ENCODE results near the gene GPD2.

GRCh38 chr2:153509215-153509521 lies 30.6 kb upstream of the RPRM start:
- RRBS, result no CpG with 5 or more reads among the region's 11 CpGs

- RRBS, result 3% methylated on average over 17 of the region's 50 CpGs
Observed at GRCh38 chr2:154697833-154698465, 546 bp upstream of the KCNJ3 start.

- RRBS, result no CpG with 5 or more reads among the region's 7 CpGs
Observed at GRCh38 chr2:154709493-154709948, 11.0 kb downstream of the KCNJ3 start.

DNA sequence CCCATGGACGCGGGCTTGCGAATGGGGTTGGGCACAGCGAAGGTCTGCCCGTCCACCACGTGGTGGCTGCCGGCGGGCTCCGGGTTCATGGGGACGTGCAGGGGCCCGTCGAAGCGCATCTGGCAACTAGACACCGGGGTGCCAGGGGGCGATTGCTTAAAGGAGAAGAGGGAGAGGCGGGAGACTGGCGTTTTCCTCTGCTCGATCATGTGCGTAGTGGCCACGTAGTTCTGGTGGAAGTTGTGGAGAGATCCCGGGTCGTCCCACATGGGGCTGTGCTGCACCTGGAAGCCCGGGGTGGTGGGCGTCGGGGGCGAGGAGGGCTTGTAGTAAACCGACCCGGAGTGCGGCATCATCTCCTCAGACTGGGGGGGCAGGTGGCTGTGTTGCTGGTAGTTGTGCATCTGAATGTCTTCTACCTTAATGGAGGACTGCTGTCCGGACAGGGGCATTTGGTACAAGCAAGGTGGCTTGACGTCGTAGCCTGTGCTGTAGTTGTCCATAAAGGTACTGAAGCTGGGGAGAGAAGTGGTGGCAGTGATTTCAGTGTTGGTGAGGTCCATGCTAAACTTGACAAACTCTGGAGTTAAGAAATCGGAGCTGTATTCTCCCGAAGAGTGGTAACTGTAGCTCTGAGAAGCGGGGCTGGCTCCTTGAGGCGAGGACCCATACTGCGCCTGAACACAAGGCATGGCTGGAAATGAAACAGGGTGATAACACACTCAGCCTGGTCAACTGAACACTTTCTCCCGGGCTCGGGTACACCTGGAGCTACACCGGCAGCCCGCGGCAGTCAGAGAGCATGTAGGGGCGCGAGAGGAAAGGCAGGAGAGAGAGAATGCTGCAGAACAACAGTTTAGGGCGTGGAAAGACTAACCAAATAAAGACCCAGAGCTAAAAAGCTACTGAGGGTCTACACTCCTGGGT lies 2.8 kb downstream of the NR4A2 start:
- RRBS, result 9% methylated on average over 23 of the region's 45 CpGs

GRCh38 chr2:156333446-156333740 lies 872 bp upstream of the NR4A2 start:
- RRBS, result no CpG with 5 or more reads among the region's 15 CpGs

DNA sequence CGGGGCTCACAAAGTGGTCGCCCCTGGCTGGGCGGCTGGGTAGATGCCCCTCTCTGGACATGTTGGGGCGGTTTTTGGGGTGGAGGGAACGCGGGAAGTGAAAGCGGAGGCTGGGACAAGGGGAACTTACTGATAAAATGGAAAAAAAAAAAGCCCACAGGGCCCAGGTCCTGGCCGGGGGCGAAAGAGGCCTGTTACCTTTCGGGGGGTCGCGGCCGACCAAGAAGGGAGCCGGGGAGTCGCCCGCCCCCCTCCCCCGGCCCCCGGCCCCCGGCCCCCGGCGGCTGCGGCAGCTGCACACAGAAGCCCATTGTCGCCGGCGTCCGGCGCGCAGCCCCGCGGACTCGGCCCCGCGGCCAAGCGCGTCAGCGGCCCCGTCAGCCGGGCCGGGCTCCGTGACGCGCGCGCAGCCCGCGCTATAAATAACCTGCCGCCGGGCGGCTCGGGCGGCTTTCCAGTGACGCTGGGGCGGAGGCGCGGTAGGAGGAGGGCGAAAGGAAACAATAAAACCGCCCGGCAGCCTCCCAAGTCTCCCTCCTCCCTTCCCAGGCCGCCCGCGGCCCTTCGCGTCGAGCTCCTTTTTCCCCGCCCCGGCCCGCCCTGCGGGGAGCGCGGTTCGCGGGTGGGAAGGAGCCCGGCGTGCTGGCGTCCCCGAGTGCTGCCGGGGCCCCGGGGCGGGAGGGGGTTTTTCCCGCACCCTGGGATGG lies 9.7 kb upstream of the NR4A2 start:
- RRBS, result 1% methylated on average over 52 of the region's 80 CpGs

GRCh38 chr2:156343248-156343885 lies 10.8 kb upstream of the NR4A2 start:
- RRBS, result no CpG with 5 or more reads among the region's 3 CpGs

DNA sequence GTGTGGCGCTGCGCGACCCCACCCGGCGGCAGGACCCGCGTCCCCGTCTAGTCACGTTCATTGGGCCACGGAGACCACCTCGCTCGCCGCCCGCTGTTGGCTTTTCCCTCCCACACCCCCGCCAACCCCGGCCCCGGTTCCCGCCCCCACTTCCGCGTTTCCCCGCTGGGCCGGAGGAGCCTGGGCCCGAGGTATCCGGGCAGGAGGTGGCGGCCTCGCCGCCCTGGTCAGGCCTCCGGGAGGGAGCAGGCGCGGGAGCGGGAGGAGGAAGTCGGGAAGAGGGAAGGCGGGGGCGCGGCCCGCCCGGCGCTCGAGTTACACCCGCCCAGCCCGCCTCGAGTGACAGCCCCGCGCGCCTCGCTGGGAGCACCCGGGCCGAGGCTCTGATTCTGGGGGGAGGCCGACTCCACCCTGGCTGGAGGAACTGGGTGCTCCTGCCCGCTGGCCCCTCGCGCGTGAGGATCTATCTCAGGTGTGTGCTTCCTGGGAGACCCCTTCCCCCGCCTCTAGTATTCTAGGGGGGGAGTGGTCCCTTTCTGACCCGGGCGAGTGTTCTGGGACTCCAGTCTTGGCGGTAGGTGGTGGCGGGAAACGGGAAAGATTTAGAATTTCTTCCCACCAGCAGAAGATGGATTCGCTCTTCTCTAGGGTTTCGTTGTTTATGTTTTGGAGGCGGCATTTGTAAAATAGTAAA lies at the start of gene GPD2:
GPD2 (plus strand) TSS at position 338 of the 694 bp plus-strand sequence.
- RRBS, result 2% methylated on average over 30 of the region's 62 CpGs

DNA sequence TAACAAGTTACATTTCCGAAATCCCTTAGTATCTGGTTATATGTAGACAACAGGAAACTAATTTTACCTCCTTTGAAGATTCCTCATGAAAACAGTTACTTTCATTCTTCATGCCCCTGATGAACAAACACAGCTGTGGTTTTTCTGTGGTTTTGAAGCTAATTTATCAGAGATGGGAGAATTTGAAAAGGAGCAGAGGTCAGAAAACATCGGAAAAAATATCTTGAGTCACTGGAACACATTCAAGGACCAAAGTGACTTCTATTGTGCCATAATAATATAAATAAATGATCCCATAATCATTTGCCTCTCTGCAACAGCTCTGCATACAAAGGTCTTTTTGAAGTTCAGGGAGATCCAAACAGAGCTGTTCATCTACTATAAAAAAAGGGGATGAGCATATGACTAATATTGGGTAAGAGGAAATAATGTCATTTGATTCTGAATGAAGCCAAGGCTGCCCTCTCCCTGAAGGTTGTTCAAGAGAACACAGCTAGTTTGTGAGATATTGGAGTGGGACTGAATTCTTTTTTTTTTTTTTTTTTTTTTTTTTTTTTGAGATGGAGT lies 201.3 kb upstream of the GALNT5 start:
- RRBS, result no CpG with 5 or more reads among the region's 2 CpGs

DNA sequence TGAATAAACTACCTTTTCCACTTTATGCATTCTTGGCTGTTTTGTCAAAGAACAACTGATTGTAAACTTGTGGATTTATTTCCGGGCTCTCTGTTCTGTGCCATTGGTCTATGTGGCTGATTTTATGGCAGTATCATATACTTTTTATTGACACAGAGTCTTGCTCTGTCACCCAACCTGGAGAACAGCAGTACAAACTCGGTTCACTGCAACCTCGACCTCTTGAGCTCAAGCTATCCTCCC lies 6.7 kb upstream of the GALNT5 start:
- RRBS, result no CpG with 5 or more reads among the region's 3 CpGs

DNA sequence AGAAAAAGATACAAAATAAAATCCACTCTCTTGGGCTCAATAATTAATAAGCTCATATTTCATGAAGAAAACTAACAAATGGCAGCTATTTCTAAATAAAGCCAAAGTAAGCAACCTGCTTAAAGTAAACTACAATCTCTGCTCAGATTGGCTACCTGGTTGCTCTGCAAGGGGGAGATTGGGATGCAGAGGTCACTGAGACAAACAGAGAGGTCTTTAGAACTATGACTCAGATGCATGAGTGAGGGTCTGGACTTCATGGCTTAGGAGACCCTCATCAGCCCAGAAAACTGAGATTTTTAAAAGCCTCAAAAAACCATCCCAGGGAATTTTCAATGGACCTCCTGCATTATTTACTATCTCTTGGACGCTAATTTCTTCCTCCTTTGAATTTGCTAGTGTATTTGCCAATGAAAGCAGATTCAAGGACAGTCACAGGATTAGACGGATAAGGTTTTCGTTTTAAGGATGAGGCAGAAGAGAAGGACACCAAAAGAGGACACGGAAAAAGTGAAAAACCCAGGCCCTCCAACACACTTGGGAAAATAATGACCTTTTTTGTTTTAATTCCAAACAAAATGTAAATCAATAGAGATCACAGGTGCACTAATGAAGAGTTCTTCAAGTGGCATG lies 17.3 kb downstream of the CYTIP start:
- RRBS, result no CpG with 5 or more reads among the region's 4 CpGs

- RRBS, result no CpG with 5 or more reads among the region's 1 CpG
Observed at GRCh38 chr2:157433298-157433709, 10.6 kb downstream of the CYTIP start.

DNA sequence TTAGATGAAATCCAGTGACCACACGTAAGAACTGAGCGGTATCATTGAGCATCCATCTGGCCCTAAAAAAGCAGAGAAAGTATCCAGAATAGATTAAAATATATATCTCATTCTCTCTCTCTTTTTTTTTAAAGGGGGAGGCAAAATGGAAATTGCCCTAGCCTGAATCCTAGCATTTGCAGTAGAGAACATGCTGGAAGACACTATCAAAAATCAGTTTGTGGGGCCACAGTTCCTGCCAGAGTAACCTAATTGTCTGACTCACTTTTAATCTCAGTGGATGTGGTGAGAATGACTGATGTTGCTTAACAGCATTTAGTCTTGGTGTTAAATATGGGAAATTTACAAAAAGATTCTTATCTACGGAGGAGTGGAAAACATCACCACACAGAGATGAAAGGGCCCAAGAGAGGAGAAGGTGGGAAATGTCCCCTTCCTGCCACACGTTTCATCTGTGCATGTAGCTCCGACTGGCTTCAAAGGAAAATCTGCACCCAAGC lies 20.3 kb upstream of the CYTIP start:
- RRBS, result no CpG with 5 or more reads among the region's 5 CpGs

GRCh38 chr2:157473342-157474059 lies 29.6 kb upstream of the CYTIP start:
- RRBS, result no CpG with 5 or more reads among the region's 1 CpG

- RRBS, result no CpG with 5 or more reads among the region's 17 CpGs
Observed at GRCh38 chr2:157627648-157628292, 894 bp downstream of the ACVR1C start.

- RRBS, result no CpG with 5 or more reads among the region's 6 CpGs
Observed at GRCh38 chr2:157825776-157826230, 50.3 kb downstream of the ACVR1 start.

- RRBS, result no CpG with 5 or more reads among the region's 17 CpGs
Observed at GRCh38 chr2:157837442-157838493, 38.4 kb downstream of the ACVR1 start.

DNA sequence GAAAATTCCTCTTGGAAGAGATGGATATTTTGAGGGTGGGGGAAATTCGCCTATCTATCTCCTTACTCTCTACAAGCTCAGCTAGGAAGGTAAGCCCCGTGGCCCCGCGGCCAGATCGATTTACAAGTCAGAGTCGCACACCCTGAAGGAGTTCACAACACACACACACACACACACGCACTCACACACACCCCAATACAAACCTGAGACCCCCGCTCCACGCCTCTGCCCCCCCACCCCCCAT lies 876 bp downstream of the ACVR1 start:
- RRBS, result no CpG with 5 or more reads among the region's 9 CpGs

DNA sequence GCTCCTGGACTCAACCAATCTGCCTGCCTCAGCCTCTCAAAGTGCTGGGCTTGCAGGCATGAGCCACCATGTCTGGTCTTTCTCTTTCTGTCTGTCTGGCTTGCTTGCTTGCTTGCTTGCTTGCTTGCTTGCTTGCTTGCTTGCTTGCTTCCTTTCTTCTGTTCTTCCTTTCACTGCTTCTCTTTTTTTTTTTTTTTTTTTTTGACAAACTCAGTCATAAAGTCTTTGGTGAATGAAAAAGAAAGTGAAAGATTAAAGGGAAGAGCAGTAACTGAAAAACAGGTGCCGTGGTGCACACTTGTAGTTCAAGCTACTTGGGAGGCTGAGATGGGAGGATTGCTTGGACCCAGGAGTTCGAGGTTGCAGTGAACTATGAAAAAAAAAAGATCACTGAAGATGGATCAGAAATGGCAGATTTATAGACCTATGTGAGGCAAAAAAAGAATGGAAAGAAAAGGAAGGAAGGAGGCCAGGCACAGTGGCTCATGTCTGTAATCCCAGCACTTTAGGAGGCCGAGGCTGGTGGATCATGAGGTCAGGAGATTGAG lies 21.6 kb upstream of the ACVR1 start:
- RRBS, result no CpG with 5 or more reads among the region's 3 CpGs

All from non-pigmented ciliary epithelial cell (primary cell).